Bronchus fibroblast of lung (primary cell): ENCODE measurements around a stretch of chr18.

DNA sequence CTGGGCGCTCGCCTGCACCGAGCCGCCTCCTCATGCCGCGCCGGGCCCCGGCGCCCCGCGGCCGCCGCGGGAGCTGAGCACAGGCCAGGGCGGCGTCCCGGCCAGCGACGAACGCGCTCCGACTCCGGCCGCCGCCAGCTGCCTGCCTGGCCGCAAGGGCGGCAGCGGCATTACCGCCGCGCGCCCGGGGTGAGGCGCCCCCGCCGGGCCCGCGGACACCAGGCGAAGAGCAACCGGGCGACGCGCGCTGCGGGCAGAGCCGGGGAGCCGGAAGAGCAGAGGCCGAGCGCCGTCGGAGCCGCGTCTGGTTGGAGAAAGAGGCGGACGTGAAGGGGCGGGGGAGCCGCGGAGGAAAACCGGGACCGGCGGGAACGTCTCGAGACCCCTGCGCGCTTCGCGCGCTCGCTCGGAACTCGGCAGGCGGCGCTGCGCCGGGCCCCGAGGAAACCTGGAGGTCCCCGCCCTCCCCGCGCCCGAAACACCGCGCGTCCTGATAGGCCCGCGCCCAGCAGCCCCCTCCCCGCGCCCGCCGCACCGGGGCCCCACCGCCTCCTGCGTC lies 752 bp upstream of the B4GALT6 start:
- RAMPAGE, long total RNA = no peak

GRCh38 chr18:31723778-31724962 lies 36.5 kb downstream of the SLC25A52 start:
- RAMPAGE, long total RNA = no peak

DNA sequence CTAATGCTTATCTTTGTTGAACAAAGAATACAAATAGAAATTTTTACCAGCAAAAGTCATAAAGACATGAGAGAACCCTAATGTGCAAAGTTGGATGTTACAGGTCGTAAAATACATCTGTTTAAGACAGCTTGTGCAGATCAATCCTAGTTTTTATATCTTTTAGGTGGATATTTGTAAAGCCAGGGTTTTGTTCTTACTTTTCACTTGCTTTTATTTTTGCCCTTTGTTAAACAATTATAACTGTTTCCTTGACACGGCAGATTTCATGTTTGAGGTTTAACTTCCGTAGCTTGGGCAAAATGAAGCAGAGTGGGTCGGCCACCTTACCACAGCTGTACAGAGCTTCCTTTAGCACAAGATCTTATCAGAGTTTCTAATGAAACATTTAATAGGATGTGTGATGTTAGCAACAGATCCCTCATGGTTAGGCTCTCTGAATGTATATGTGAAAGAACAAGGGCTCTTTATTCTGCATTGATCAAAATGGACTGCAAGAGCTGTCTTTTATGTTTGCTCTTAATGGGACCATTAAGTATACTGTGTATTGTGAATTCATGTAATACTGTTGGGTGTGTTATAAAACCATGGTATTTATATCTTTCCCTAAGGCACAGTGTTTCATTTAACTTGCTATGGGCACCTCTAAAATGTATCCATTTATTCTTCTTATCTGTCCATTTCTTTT lies 22.3 kb downstream of the RNF125 start:
- RAMPAGE, long total RNA = no peak

DNA sequence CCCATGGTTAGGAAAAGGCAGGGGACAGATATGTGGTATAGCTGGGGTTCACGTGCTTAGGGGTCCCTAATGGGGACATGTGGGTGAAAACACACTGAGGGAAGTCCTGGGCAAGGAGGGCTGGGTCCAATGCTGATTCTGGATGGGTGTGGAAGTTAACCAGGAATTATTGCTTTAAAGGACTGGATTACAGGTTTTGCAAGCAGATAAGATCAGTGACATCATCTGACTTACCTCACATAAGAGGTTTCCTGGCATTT lies 31.2 kb downstream of the RNF125 start:
- RAMPAGE, long total RNA = no peak

- RAMPAGE, long total RNA = no peak
Measured at GRCh38 chr18:32384147-32384402, 86.6 kb downstream of the GAREM1 start.

DNA sequence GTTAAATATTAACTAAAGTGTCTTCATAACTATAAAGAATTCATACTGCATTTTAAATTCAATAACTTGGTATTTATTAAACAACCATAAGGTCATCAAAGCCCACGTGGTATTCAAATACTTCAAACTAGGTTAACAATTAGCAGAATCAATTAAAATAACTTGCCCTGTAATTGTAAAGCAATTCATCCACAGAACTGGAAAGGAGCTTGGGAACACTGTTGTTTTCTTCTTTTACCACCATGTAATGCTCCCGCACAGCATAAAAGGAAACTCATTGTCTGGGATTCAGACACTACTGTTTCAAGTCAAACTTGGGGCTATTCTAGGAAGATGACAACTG lies 10.4 kb downstream of the GAREM1 start:
- RAMPAGE, long total RNA = no peak

DNA sequence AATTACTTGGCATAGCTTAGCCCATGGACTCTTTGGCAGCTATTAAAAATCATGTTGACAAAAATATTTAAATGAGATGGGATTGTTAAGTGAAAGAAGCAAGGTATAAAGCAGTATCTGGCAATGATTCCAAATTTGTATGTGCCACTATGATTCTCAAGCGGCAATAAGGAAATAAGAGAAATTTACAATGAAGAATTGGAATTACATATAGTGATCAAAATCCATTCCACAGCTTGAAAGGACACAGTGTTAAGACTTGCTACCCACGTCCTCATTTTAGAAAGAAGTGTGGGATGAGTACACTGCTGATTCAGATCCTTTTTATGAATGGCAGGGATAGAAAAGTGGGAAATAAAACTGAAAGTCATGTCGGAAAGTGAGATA lies 2.4 kb downstream of the GAREM1 start:
- RAMPAGE, long total RNA = no peak

DNA sequence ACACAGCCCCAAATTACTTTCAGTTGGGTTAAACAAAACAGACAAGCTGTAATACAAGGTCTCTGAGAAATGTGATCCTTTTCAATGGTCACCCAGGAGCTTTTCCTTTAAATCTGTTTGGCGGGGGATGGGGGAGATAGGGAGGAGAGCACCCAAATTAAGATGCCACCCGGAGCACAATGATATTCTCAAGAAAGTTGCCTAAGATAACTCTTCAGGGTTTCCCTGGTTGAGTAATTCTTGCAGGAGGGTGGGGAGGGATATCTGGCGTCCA lies 986 bp downstream of the GAREM1 start:
- RAMPAGE, long total RNA = no peak

GRCh38 chr18:32730482-32731214 lies 42.2 kb downstream of the KLHL14 start:
- RAMPAGE, long total RNA = no peak

DNA sequence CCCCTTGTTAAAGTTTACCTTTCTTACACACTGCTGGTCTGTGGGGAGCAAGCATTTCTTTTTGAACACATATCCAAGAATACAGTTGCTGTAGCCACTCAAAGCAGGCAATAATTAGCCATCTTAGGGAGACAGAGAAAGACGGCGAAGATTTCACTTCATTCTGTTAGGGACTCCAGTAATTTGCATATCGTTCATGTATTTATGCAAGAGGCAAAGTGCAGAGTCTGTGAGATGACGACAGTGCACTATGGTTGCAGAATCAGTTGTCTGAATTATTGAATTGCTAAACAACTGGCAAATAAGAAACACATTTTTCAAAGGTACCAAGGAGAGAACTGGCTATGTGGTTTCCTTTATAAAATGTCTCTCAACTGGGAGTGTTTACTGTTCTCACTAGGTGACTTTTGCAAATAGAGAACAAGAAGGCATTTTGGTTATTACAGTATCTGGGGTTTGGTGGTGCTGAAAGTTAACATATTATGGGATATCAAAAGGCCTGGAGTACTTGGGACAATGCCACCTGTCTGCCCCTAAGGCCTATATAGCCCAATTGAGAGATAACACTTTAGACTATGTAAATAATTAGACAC lies 103.2 kb downstream of the NOL4 start:
- RAMPAGE, long total RNA = no peak

GRCh38 chr18:34158741-34159796 lies 65.6 kb downstream of the NOL4 start:
- RAMPAGE, long total RNA = no peak

DNA sequence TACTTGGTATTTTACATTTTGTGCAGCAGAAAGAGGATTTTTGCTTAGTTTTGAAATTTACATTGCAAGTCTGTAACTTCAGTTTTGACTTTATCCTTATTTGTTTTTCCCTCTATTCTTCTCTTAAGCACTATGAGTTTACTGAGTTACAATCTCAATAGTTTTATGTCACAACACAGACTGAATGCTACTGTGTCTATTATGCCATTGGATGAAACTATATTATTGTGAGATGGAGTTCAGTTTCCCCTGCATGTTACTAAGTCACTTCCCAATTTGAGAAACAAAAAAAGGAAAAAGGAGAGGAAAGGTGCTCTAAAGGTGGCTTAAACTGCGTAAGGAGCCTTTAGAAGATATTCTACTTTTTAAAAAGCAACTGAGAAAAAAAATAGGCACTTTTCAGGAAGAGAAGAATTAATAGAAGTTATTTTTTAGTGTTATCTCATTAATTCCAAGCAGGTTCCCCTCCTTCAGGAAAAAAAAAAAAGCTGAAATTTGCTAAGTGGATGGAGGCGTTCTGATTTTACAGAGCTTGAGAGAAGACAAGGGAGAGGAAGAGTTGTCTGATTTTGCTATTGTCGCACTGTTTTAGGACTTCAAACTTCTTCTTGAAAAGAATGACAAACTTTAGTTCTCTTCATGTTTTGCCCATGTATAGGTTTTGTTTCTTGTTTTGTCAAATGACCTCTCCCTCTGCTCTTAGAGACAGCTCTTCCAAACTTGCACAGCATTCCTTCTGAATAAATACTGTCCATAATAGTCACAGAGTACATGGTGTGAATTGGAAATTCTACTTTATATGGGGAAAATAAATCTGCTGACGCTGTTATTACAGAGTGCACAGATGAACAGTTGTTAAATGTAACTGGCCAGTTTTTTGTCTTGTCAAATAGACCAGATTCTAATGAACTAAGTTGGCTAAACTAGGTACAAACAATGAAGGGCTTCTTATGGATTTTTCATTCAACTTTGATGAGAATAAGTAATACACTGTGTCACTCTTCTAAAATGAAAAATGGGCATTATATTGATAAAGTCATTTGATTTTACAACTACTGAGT lies 116.1 kb upstream of the DTNA start:
- RAMPAGE, long total RNA = no peak

DNA sequence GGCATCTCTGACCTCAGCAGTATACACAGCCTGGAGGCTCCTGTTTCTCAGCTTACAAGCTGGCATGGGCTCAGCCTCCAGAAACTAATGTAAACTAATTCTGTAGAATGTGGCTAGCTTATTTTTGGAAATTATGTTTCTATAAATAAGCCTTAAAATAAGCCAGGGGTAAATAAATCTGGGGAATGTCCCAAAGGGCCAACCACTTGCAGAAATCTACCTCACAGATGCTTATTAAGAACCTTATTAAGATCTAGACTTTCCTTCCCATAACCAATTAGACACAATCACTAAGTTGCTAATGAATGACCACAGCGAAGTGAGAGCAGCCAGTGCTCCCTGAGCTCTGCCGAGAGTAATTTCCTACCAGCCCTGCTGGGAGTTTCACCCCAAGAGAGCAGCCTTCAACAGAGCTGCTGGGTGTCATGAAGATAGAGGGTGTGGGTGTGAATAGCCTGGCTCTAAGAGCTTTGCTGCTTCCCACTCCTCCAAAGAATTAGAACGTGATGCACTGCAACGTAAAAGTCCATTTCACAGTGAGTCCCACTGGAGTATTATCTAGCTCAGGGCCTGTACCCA lies 112.0 kb downstream of the DTNA start:
- RAMPAGE, long total RNA = no peak

DNA sequence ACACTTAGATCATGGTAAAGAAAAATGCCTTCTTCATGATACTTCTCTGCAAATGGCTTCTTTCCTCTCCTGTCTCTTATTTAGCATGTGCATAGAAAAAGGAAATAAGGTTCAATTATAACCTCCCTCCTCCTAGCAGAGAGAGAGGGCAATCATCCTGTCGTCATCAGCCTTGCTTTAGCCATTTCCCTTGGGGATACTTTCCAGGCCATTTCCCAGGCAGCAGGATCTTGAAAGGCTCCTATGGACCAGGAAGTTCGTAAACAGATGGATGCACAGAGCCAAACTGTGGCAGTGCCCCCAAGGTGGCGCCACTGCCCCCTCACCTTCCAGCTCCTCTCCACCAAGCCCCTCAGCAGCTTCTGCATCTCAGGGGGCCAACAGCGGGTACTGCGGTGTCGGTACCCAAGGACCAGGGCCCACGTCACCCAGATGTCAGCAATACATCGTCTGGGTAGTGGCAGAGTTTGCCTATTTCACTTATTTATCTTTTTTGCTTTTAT lies 157.4 kb downstream of the DTNA start:
- RAMPAGE, long total RNA = no peak

DNA sequence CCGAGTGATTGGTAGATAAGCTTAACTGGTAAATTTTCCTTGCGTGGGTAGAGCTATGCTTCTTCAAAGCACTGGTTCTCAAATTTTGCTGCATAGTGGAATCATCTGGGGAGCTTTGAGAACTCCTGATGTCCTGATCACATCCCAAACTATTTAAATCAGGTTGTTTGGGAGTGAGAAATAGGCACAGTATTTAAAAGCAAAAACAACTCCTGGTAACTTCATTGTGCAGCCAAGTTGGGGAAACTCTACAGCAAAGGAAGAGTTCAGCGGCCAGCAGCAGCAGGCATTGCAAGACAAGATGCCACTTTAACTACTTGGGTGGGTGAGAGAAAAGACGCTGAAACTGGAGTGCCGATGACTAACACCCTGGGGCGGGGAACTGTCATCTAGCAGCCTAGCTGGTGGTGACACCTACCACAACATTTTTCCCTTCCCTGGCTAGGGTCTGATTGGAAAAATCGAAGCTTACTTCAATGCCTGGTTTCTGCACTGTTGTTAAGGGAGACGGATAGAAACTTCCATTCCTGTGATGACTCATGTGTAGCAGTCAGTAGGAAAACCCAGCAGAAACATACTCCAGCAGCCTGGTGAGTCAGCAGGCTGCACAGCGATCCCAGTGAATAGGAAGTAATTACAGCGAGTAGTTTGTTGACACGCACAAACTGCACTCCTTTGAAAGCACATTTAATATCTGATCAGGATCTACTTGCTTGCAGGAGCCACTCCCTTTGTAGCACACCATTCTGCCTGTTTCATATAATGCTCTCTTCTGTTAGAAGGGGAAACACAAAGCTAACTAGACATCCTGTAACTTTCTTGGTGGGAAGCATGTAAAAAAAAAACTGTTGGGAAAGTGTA lies 62.2 kb upstream of the MAPRE2 start:
- RAMPAGE, long total RNA = no peak

DNA sequence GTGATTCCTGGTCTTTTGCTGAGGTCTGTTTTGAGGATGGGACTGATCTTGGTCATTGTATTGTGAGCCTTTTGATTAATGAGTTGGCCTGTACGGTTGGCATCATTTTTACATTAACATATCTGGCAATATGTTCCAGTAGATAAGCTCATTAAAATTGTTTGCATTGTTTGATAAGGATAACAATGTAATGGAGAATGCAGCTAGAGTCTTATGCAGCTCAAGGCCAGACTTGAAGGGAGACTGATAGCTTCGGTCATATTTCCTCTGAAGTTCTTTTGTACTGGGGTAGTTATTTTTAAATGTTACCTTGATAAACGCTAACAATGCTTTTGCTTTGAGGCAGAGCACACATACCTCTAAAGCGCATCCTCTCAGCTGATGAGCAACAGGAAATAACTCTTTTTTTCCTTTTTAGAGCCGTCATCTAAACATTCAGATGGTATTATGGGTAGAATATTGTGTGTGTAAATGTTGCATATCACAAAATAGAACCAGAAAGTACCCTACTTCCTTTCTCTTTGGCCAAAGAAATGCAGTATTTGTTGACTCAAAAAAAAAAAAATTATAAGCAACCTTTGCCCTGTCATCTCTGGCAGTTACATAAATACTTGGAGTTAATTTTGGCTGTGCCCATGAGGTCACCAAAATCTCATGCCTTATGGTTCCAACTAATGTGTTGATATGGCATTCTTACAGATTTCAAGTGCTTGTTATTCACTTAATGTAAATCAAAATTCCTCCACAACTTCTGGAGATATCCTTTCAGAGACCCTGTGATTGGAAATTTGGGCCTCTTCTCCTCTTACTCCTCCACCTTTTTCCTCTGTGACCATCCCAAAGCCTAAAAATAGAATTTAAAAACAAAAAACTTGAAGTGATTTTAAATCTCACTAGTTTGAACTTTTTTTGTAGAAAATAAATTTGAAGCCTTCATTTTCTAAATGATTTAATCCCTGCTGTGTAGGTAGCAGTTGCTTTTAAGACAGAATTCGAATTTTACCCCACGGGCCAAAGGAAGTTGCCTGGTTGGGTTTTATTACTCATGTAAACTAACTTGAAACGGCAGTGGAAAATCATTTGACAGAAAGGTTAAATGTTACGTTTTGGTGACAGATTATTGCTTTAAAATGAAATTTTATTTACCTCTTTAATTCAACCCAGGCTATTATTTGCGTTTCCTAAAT lies 1.6 kb downstream of the MAPRE2 start:
- RAMPAGE, long total RNA = no peak

- RAMPAGE, long total RNA = no peak
Measured at GRCh38 chr18:35059980-35060548, 18.9 kb downstream of the MAPRE2 start.

GRCh38 chr18:35083223-35083813 lies 42.1 kb downstream of the MAPRE2 start:
- RAMPAGE, long total RNA = no peak

DNA sequence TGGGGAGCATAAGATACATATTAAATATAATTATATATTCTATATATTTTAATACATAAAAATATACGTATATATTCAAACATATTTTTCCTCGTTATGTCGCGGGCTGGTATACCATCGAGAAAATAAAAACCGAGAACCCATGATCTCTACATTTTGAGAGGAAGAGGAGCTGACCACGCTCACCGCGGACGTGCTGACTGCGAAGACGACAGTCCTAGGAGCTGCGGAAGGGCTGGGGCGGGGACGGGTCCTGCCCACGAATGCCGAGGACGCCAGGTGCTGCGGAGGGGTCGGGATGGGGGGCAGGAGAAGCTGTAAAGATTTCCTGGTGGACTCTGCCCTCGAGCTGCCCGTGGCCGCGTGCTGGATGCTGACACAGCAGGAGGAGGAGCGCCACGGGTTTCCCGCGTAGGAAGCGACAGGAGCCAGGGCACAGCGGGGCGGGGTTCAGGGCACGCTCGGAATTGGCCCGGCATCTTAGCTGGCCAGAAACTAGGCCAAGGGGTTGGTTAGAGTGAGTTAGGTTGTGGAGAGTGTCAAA lies 22.3 kb downstream of the ZSCAN30 start:
- RAMPAGE, long total RNA = no peak

- RAMPAGE, long total RNA = no peak
Measured at GRCh38 chr18:35332064-35333458, 11.7 kb downstream of the ZNF24 start.